Ileum (tissue), 1 donor: ENCODE measurements around a stretch of chr9.

DNA sequence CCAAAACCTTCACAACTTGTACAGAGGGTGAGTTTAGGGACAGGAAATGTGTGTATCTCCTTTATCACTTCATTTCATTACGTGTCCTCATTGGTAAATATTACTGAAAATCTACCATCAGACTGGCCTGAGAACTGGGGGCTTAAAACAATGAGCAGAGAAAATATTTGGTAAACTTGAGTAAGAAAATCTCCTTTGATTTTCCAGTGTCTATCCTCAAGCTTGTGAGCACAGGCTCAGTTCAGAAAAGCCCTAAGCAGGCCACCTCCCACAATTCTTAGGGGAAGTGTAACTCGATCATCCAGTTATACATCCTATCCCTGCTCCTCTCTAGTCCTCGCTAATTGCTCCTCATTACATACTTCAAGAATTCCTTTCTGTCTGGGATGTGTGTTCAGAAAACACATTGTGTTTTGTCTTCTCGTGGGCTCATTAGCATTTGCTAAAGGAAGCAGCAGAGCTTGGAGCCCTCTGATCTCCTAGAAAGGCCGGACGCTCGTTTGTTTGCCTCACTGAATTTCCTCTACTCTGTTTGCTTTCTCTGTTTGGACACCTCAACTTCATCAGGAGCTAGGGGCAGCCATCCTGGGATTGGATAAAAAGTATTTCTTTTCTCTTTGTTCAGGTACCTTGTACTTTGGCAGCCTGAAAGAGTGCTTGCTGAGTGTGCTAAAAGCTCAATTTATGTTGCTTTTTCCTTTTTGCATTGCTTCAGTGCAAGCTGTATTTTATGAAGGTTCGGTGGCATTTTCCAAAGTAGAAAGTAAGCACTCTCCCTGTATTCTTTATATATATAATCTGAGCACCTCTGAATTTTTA lies 268.2 kb upstream of the RFX3 start:
- PRO-cap = no peak

DNA sequence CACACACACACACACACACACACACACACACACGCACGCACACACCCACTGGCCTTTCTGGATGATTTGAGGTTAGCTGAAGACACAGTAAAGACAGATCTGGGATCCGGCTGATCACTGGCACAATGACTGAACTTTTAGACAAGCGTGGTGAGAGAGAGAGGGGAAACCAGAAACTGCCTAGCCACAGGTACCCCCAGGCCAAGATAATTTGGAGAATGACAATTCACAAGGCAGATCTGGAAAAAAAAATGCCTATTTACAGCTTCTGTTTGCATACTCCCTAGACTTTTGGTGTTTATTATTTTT lies 348.1 kb downstream of the GLIS3 start:
- PRO-cap = no peak

DNA sequence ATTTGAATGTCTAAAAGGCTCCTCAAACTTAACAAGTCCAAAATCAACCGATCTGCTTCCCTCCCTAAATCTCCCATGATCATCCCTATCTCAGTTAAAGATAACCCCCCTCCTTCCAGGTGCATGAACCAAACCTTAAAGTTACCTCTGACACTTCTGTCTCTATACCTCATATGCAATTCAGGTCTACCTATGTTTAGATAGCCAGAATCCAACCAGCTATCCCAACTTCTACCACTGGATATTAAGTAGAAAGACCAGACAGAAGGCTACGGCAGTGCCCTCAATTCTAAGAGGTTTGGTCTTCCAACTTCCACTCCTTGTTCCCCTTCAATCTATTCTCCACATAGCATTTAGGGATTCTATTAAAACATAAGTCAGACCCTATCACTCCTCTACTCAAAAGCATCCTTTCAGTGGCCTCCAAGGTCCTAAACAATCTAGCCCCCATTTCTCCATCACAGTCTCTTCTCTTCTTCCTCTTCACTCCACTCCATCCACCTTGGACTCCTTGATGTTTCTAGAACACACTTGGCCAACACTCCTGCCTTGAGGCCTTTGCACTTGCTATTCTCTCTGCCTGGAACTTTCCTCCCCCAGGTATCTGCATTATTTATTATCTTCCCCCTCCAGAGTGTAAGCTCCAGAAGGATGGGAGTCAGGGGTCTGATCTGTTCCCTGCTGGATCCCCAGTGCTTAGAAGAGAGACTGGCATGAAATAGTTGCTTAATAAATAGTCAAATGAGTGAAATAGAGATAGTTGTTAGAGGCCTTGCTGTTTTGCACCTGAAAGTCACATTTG lies 195.5 kb downstream of the GLIS3 start:
- PRO-cap = no peak

GRCh38 chr9:4109714-4110443 lies 190.0 kb downstream of the GLIS3 start:
- PRO-cap = no peak

GRCh38 chr9:4147304-4148503 lies 152.2 kb downstream of the GLIS3 start:
- PRO-cap = no peak

- PRO-cap = no peak
These were observed 63.9 kb downstream of the GLIS3 start for GRCh38 chr9:4235782-4236562.

GRCh38 chr9:4491061-4492081 lies 1.1 kb downstream of the SLC1A1 start:
- PRO-cap = unidirectional peak, plus-strand start at chr9:4491297; bidirectional peak, plus-strand start at chr9:4491802, minus-strand start at chr9:4491753

DNA sequence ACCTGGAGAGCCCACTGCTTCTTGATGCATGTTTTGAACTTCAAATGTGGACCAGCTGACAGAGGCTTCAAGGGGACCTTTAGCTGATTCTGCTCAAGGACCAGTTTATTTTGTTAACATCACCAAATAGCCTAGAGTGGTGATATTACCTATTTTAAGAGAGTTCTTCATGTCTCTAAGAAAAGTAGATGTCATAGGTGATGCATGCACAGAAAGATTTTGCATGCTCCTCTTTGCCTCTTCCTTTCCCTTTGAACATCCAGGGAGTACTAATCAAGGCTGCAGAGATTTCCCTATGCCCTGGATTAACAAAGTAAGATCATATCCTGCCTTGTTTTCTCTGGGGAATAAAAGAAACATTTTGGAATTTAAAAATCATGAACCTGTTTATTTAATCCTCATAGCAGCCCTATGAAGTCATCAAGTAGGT lies 63.4 kb downstream of the SLC1A1 start:
- PRO-cap = no peak

- PRO-cap = no peak
These were observed 79.9 kb upstream of the PLPP6 start for GRCh38 chr9:4582038-4582693.

- PRO-cap = no peak
These were observed 9.4 kb downstream of the AK3 start for GRCh38 chr9:4731415-4732275.

DNA sequence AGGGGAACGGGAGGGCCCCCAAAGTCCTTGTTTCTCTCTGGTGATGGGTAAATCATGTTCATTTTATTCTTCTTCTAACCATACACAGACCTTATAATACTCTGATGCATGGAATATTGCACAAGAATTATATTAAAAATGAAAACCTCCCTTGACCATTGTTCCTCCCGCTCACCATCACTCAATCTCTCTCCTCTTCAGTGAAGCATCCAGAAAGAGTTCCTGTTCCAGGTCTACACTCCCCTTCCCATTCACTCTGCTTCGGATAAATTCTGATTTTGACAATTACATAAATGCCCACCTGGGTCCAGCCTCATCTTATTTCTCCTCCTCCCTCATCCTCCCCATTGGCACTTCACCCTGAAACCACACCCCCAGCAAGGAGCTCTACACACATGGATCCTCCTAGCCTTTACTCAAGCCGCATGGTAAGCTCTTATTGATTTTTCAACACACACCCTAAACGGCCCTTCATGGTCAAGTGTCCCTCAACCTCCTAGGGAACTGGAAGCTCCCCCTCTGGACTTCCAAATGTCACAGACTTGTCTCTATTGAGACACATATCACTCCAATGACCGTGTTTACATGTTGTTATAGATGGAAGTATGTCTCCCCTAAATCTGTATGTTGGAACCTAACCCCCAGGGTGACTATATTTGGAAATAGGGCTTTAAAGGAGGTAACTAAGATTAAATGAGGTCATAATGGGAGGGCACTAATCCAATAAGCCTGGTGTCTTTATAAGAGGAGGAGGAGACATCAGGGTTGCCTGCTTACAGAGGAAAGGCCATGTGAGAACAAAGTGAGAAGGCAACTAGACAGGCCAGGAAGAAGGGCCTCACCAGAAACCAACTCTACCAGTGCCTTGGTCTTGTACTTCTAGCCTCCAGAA lies 7.3 kb downstream of the AK3 start:
- PRO-cap = no peak

DNA sequence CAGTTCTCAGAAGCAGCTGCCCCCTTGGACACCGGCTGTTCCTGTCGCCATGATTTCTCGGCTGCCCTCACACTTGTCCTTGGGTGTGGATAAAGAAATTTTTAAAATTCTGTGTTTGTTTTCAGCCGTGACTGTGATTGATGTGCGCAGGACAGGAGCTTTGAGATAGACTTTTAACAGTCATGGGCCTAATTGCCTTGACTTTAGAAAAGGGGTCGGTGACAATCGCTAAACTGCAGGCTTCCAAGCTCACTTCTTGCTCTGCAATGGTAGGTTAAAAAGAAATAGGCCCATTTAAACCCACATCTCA lies 882 bp downstream of the RCL1 start:
- PRO-cap = no peak

DNA sequence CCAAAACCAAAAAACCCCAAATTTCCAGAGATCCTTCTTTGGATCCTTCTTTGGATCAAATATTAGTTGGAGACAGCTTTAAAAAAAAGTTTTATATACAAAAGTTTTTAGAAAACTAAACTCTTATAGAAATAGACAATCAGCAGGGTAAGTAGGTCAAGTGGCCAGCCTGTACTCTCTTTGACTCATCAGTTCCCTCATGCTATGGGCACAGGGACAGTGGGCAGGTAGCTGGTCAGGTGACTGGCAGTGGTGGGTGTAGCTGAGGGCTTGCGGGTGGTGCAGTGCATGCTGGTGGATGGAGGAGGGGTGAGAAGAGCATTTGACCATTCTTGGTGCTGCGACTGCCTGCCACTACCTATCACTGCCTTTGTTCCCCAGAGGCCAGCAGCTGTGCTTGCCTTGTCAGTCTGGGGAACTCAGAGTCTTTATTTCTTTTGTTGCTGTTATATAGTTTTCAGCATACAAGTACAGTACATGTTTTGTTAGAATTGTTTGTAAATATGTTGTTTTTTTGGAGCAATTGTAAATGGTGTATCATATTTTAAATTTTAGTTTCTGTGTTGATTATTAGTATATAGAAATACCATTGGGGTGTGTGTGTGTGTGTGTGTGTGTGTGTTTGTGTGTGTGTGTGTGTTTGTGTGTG lies 12.8 kb downstream of the RCL1 start:
- PRO-cap = no peak

GRCh38 chr9:4829677-4830214 lies 37.0 kb downstream of the RCL1 start:
- PRO-cap = no peak

DNA sequence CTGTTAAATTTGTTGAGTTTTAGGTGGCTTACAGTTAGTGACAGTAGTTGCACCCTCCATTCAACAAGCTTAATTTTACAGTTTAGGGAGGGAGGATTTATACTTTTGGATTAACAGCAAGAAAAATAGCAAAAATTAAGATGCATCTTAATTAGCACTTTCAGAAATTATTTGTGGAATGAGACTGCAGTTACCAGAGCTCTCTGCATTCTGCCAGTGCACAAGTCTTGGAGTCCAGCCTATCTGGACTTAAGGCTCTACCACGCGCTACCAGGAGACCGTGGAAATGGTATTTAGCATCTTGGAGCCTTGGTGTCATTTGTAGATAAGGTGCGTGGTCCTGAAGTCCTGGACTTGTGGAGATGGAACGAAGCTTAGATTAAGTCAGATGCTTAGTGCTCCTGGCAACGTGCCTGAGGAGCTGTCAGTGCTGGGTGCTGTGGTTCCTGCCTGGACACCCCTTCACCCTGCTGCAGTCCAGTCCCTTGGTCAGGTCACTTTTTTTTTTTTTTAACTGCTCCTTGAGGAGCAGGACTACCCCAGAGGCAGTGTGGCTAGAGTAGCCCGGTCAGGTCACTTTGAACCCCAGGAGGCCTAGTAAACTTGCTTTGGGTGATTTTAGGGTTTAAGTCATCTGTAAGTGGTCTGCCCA lies 59.7 kb downstream of the RCL1 start:
- PRO-cap = no peak

DNA sequence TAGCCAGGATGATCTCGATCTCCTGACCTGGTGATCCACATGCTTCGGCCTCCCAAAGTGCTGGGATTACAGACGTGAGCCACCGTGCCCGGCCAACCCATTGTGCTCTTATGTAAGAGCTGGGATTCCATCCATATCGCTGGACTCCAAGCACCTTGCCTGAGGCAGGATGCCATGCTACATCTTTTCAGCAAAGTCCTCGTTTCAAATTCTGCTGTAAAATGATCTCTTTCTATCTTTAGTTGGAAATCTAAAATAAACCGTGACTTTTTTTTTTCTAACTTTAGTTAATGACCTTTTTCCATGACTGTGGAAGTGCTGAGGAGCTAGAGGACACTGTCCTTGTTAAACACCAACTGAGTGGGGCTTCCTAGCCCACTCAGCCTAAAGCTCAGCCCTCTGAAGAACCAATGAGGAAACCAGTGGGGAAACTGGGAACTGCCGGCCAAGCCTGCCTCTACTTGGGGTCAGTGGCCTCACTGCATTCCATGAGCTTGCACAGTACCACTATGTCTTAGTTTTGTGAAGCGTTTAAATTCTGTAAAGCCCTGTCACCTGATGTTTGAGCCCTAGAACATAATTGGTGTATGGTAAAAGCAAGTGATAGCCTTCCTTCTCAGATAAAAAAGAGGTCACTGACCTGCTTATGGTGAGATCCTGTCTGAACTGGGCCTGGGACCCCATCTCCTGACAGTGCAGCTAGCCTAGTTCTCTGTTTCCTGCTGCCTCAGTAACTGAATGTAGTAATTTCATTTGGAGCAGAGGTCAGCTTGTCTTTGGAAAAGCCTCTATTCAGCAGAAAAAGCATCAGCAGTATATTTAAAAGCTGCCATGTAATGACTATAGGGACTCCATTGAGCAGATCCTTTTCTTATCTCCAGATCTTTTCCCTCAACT lies 61.0 kb downstream of the RCL1 start:
- PRO-cap = no peak

DNA sequence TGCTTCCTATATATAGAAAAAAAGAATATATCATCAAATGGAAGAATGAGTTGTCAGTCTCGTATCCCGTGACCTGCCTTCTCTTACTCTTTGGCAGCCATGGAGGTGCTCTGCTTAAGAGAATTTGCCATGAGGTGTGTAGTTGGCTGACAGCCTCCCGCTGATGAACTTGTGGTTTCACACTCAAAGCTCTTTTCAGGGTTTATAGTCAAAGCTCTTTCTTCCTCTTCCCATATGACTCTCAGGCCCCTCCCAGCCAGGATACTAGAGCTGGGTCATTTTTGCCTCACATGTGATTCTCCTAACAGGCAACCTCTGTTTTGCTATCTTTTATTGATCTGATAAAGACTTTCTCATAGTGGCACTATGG lies 13.7 kb upstream of the JAK2 start:
- PRO-cap = no peak

- PRO-cap = no peak
These were observed 94.8 kb downstream of the INSL6 start for GRCh38 chr9:5090554-5091035.

DNA sequence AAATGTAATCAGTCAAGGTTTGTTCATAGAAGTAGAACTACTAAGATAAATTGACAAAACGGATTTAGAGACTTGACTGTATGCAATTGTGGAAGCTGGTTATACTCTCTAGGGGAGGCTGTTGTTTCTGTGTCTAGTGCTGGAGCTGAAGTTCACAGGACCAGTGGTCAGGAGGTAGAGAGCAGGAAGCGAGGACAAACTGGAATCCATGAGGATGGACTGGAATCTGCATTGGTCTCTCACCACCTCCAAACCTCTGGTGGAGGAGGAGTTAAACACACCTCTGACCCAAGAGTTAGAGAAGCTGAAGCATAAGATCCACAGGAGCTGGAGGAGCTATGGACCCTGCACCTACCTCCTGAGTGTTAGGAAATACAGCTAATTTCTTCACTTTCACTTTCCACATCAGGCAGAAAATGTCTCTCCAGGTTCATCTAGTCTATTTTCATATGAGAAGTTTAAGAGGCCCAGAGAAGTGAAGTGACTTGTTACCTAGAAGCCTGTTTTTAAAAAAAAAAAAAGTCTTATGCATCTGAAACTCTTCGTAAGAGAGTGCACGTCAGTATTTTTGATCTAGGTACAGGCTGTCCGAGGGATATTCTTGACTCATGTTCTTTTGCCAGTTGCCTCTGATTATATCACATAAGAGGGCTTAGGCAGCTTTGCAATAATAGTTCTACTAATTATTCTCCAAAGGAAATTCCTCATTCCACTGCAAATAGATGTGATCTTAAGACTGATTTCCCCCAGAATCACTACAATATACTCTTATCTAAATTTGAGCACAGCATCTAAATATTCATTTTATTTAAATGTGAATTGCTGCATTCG lies 20.1 kb upstream of the RIC1 start:
- PRO-cap = no peak

DNA sequence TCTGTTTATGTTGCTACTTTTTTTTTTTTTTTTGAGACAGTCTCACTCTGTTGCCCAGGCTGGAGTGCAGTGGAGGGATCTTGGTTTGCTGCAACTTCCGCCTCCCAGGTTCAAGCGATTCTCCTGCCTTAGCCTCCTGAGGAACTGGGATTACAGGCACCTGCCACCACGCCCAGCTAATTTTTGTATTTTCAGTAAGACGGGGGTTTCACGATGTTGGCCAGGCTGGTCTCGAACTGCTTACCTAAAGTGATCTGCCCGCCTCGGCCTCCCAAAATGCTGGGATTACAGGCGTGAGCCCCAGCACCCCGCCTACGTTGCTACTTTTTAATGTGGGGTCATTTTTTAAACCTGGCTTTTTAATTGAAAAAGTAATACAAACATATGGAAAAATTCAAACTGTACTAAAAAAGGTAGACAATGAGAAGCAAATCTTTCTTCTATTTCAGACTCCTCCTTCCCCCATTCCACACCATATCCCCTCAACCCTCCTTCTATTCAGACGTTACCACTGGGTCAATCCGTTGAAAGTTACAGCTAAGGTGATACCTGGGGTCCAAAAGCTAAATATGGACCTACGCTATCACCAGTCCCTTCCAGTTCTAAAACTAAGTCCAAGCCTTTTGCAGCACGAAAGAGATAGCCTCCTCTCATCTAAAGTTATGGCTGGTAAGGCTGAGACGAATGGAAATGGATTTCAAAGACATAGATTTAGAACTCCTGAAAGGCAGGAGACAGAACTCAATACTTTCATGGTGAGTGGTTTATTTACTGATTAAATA lies 1.0 kb upstream of the RIC1 start:
- PRO-cap = no peak